Mesangial cell (primary cell): ENCODE data around the genes LIN7C and CD59.

- RAMPAGE, long total RNA = no peak
Measured at GRCh38 chr11:24648954-24649282, 152.1 kb downstream of the LUZP2 start.

GRCh38 chr11:26575886-26576232 lies 3.8 kb upstream of the MUC15 start:
- RAMPAGE, long total RNA = no peak

DNA sequence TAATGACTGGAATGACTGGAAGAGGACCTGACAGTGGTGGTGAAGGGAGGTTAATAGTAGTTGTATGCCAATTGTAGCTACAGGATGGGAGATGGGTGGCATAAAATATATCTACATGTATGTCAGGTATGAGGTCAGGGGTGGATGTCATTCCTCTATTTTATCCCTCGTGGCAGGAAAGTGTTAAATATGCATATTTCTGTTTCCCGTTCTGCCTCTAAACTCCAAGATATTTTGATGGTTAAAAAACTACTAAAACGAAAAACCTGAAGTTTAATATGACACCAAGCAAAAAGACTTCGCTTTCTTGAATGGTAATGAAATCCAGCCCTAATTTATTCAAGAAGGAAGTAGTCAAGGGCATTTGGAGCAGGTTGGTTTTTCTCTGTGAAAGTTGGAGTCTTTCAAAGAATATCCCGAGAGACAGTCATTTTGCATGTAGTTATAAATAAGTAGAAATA lies 51.3 kb downstream of the SLC5A12 start:
- RAMPAGE, long total RNA = no peak

GRCh38 chr11:26847412-26848135 lies 125.7 kb upstream of the SLC5A12 start:
- RAMPAGE, long total RNA = no peak

DNA sequence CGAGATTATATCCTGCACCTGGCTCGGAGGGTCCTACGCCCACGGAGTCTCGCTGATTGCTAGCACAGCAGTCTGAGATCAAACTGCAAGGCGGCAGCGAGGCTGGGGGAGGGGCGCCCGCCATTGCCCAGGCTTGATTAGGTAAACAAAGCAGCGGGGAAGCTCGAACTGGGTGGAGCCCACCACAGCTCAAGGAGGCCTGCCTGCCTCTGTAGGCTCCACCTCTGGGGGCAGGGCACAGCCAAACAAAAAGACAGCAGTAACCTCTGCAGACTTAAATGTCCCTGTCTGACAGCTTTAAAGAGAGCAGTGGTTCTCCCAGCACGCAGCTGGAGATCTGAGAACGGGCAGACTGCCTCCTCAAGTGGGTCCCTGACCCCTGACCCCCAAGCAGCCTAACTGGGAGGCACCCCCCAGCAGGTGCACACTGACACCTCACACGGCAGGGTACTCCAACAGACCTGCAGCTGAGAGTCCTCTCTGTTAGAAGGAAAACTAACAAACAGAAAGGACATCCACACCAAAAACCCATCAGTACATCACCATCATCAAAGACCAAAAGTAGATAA lies 28.4 kb upstream of the FIBIN start:
- RAMPAGE, long total RNA = no peak

DNA sequence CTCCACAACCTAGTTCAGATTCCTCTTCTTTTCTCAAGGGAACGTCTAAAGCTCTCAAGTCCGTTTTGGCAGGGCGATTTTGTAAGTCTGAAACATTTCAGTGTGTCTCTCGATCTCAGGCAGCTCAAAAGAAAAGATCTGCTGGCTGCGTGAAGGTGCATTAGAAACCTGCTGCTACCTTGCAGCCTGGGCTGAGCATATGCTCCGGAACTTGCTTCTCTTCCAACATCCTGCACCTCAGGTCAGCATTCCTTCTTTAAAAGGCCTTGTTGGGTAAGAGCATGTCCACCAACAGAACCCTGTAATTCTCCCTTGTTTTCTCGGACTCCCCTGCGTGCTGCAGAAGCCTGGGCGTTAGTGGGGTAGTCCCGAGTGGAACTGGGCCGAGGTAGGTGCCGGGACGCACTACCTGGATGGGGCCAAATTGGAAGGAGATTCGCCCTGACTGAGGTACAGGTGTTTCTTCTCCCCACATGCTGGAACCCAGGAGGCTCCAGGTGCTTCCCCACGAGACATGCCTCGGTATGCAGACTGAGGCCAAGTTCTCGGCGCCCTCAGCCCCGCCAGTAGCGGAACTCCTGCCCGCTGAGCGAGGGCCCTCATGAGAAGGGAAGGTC lies 1.3 kb downstream of the LGR4 start:
- RAMPAGE, long total RNA = no peak

- RAMPAGE, long total RNA = start-site peak on the minus strand at chr11:27506759-27506769, 1,638 reads; start-site peak on the plus strand at chr11:27506842-27506877, 10 reads
Measured at GRCh38 chr11:27506014-27506933, at the start of gene LIN7C. Gene LIN7C, minus strand, starts transcription at chr11:27506769.

GRCh38 chr11:27506934-27507228 lies 312 bp upstream of the LIN7C start:
- RAMPAGE, long total RNA = no peak

DNA sequence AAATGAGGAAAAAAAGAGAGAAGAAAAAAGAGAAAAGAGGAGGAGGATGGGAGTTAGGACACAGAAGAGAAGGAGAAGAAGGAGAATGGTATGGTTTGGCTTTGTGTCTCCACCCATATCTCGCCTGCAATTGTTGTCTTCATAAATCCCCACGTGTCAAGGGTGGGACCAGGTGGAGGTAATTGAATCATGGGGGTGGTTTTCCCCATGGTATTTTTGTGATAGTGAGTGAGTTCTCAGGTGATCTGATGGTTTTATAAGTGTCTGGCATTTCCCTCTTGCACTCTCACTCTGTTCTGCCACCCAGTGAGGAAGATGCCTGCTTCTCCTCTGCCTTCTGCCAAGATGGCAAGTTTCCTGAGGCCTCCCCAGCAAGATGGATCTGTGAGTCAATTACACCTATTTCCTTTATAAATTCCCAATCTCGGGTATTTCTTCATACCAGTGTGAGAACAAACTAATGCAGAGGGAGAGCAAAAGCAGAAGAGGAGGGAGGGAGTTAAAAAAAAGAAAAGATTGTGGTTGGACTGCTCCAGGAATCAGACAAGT lies 856.9 kb downstream of the KCNA4 start:
- RAMPAGE, long total RNA = no peak

- RAMPAGE, long total RNA = no peak
Measured at GRCh38 chr11:30584961-30585709, 1.0 kb downstream of the MPPED2 start.

- RAMPAGE, long total RNA = no peak
Measured at GRCh38 chr11:31489764-31490084, 19.7 kb downstream of the IMMP1L start.

DNA sequence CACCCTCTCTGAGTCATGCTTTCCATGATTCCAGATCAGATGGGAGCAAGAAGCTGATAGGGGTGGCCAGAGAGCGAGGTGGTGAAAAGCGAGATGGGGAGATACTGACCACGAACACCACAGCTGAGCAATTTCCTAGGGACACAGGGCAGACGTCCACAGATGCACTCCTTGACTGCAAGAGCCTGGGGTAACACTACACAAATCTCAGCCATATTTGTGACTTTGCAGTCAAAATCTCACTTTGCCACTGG lies 22.7 kb upstream of the RCN1 start:
- RAMPAGE, long total RNA = no peak

- RAMPAGE, long total RNA = no peak
Measured at GRCh38 chr11:32096870-32097496, 6.1 kb downstream of the RCN1 start.

GRCh38 chr11:32386779-32387206 lies 48.5 kb downstream of the WT1 start:
- RAMPAGE, long total RNA = no peak

DNA sequence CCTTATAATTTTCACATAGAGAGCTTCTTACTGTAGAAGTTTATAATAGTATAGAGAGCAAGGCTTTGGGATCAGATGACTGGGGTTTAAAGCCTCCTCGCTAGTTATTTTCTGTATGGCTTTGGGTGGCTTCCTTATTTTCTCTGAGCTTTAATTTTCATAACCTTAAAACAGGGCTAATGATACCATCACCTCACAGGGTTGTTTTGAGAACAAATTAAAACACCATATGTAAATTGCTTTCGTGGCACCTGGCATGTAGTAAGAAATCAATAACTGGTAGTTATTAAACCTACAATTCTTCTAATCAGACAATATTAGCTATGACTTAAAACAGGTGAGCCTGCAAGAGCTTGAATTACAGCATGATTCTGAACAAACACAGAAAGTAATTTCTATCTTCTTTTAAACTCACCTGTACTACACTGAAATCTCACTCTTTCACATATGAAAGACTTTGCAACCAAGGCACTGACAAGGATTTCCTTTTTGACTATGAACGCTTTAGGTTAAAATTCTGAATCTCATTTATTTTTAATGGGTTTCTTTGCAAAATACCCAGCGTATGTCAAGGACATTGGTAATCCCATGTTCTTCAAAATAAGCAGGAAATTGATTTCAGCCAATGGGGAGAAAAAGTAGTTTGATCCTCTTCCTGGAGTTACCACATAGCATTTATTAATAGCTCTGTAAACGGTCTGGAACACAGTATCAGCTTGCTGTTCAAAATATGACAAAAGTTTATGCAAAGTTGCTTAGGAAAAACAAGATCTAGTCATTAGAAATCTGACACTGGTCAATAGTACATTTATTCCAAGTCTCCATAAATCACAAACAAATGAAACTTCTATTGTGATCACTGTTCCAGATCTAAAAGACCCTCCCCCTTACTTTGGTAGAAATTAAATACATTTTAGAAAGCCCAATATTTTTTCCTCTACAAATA lies 7.8 kb upstream of the WT1 start:
- RAMPAGE, long total RNA = no peak

DNA sequence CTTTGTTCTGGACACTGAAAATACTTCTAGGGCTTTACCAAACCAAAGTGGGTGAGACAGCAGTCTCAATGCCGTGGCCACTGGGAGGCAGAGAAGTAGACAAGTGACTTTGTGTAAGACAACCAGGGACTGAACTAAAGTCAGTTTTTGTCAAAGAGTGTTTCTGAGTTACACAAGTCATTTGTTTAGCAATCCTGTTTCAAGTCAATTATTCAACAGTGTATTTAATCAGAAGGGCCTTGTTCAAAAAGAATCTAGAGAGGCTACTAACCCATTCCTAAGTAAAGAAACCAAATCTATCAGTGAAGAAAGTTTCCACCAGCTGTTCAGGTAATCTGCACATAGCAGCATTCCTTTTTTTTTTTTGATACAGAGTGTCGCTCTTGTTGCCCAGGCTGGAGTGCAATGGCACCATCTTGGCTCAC lies 46.7 kb downstream of the TCP11L1 start:
- RAMPAGE, long total RNA = no peak

DNA sequence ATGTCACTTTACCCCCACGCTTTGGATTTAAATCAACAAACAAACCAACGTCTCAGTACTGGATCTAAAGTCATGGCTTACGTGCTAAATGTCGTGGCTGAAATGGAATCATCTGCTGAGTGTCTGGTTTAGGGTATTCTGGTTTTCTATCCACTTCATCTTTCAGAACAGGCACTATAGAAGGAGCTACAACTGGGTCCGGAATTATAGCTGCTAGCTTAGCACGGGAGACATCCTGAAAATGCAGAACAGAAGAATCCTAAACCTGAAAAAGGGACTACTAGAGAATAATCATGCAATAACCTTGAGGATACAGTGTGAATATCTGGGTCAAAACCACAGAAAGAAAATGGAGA lies 47.5 kb downstream of the TCP11L1 start:
- RAMPAGE, long total RNA = no peak

GRCh38 chr11:33159484-33159873 lies 1.8 kb downstream of the CSTF3 start:
- RAMPAGE, long total RNA = no peak

- RAMPAGE, long total RNA = start-site peak on the minus strand at chr11:33736402-33736423, 1,296 reads
Measured at GRCh38 chr11:33736296-33736671, at the start of gene CD59. Gene CD59, minus strand, starts transcription at chr11:33736423.

- RAMPAGE, long total RNA = no peak
Measured at GRCh38 chr11:34028081-34028927, 23.2 kb upstream of the CAPRIN1 start.